Mononuclear cell (primary cell): ENCODE measurements around the genes ULK3, SCAMP2 and COMMD4.

DNA sequence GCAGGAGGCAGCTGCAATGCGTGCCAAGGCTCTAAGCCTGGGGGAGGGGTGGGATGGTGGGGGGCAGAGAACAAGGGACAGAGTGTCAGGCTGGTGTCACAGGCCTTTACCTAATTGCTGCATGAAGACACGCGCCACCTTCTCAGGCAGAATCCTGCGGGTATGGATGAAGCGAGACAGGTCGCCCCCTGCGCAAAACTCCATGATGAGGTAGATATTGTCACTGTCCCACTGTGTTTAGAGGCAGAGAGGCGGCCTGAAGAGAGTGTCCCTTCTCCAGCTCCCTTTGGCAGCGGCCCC, 1.0 kb downstream of the ULK3 start:
- RRBS: no CpG with 5 or more reads among the region's 9 CpGs

- RRBS: 1% methylated on average over 58 of the region's 90 CpGs
Measured at GRCh38 chr15:74842265-74843436, at the start of gene ULK3. Gene ULK3 (minus strand): TSS chr15:74843156.

DNA sequence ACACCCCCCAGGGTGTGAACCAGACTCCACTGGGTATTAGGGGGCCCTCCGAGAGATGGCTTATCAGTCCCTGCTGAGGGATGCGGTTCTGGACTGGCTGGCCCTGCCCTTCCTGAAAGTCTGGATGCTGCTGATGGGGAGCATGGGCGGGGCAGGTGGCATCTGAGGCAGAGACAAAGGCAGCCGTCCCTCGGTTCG, 945 bp upstream of the ULK3 start:
- RRBS: no CpG with 5 or more reads among the region's 6 CpGs

DNA sequence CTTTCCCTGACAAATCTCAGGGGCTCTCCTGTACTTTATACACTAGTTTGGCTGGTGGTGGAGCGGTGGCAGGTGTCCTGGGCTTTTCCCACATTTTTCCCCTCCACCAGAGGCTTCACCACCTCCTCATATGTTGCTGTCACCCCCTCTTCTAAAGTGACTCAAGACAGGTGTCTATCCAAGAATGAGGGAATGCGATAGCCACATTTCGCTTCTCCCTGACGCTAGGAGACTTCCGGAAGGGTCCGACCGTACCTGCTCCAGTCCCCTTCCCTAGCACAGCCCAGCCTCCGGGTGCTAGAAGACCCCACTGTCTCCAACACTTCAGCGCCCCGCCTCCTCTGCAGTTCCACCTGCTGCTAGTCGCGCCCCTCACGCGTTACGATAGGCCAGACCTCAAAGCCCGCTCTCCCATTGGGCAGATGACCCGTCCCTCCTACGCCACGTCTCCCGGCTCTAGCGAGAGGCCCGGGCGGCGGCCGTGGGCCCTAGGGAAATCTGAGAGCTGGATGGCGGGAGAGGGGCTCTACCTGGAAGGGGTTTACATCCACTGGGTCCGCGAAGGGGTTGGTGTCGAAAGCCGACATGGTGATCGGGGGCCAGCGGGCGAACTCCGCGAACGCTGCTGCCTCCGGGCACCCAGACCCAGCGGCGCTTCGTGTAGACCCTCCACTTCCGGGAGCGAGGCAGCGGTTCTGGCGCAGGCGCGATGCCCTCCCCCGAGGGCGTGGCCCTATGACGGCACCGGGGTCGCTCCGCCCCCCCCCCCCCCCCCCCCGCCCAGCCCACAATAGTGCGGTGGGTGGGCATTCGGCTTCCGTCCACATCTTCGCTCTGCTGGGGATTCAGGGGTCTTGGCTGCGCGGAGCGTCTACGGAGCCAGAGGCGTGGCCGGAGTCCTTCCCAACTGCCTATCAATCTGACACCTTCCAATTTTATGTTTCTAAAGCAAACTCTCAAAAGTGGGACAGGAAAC, at the start of gene SCAMP2:
SCAMP2 (minus strand) TSS at position 697 of the 976 bp plus-strand sequence.
- RRBS: 2% methylated on average over 22 of the region's 63 CpGs

- RRBS: no CpG with 5 or more reads among the region's 14 CpGs
Measured at GRCh38 chr15:74873645-74874179, 547 bp upstream of the SCAMP2 start.

DNA sequence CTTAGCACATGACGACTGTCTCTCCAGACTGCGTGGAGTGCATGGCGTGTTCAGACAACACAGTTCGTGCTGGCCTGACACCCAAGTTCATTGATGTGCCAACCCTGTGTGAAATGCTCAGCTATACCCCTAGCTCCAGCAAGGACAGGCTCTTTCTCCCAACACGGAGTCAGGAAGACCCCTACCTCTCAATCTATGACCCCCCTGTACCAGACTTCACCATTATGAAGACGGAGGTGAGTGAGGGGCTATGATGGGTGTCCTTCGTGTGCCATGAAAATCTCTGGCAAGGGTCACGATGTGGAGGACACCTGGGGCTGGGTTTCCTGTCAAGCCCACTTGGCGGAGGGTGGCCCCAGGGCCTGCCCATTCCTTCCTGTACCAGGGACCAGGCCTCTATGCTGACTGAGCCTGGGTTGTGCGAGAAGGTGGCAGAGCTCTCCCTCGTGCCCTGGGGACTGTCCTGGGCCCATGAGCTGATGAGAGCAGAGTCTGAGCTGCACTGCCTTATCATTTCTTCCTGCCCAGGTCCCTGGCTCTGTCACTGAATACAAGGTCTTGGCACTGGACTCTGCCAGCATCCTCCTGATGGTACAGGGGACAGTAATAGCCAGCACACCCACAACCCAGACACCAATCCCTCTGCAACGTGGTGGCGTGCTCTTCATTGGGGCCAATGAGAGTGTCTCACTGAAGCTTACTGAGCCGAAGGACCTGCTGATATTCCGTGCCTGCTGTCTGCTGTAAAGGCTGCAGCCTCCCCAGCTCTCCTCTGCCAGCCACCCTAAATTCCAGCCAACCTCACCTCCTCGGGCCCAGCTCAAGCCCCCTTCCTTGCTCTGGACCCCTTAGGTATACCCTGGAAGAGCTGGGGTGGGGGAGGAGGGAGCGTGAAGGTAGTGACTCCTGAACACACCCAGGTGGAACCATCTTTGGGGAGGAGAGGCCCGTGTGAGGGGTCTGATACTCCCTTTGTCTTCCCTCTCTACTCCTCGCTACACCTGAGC, 7.4 kb downstream of the MPI start:
- RRBS: no CpG with 5 or more reads among the region's 19 CpGs

GRCh38 chr15:74900245-74901210, 6.1 kb downstream of the FAM219B start:
- RRBS: no CpG with 5 or more reads among the region's 5 CpGs

- RRBS: no CpG with 5 or more reads among the region's 15 CpGs
Measured at GRCh38 chr15:74961117-74962243, 4.9 kb upstream of the RPP25 start.

GRCh38 chr15:75042900-75043504, 19.6 kb downstream of the PPCDC start:
- RRBS: no CpG with 5 or more reads among the region's 10 CpGs

- RRBS: no CpG with 5 or more reads among the region's 5 CpGs
Measured at GRCh38 chr15:75216965-75217253, 15.2 kb downstream of the C15orf39 start.

GRCh38 chr15:75335645-75336485, at the start of gene COMMD4:
Gene COMMD4 (plus strand): TSS chr15:75336063.
- RRBS: under 1% methylated on average over 7 of the region's 45 CpGs

DNA sequence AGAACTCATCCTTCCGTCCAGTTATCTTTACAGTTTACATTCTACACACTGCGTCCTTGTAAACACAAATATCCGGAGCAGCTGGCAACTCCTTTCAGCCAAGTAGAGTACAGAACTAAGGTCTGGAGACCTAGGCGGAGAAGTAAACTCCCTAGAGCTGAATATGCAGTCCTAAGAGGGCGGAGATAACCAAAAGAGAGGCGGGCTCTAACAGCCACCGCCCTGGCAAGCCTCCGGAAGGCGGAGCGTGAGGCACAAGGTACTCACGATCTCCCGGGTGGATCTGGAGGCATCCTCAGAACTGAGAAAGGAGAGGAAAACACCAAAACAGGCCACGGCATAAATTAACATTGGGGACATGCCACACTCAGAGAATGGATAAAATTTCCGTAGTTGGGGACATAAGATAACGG, 971 bp upstream of the SIN3A start:
- RRBS: 0% methylated on average over 2 of the region's 15 CpGs

GRCh38 chr15:75452868-75453806, 1.6 kb upstream of the SIN3A start:
- RRBS: 7% methylated on average over 1 of the region's 41 CpGs

DNA sequence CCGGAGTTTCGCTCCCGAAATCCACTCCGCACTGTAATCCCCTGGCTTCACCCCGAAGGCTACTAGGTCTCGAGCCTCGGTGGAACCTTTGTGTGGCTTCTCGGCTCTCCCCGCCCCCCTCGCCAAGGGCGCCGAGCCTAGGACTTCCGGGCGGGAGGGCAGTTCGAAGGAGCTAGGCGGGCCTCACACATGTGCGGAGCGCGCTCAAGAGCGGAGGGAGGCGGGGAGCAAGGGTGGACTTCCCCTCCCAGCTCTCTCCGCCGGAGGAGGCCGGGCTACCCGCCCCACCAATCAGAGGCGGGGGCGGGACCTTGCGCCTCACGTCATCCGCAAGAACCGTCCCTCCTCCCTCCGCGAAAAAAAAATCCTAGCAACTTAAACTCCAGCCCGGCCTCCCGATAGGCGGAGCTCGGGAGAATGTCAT, 2.3 kb upstream of the SIN3A start:
- RRBS: under 1% methylated on average over 13 of the region's 37 CpGs

- RRBS: no CpG with 5 or more reads among the region's 5 CpGs
Measured at GRCh38 chr15:75542987-75543601, 36.0 kb downstream of the PTPN9 start.

DNA sequence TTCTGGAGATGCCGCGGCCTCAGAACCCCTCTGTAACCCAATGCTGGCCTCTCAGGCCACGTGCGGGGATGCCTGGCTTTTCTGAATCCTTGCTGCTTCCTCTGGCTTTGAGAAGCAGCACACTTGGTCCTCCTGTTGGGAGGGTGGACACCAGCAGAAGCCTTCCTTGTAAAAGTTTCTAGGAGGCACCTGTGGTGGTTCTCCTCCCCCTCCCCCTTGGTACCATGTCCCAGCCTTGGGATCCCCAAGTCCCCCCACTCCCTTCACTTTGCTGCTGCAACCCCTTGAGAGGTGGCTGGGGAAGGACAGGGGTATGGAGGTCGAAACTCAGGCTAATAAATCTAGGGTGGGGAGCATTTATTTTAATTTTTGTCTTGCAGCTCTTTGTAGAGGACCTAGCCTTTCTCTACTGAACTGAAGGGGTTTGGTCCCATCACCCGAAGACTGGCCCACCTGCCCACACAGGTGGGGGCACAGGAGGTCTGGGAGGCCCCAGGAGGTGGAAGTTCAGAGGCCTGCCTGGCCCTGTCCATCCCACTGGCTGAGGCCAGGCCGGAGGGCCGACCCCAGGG, 26.4 kb downstream of the SNX33 start:
- RRBS: no CpG with 5 or more reads among the region's 8 CpGs

DNA sequence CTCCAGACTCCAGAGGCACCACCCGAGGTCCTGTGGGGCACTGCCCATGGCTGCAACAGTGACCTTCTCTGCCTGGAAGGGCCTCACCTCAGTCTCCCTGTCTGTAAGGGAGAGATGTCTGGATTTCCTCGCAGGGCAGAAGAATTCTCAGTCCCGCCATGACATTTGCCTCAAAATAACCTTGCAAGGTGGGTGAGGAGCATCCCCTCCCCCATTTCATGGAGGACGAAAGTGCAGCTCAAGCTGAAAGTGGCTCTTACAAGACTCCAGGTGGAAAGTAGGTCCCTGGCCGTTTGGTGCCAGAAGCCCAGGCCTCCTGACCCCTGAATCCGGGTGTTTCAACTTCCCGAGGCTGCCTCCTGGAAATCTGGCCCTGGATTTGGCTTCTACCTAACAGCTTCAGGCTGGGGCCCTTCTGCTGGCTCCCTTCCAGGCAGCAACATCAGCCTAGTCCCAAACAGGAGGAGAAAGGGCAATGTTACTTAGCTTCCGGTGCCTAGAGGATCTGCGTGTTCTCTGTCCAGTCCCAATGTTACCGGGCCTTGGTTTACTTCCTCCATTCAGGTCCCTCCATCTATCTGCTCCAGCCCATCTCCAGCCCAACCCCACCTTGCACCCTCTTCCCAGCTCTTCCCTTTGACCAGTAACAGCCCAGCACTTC, 776 bp upstream of the CSPG4 start:
- RRBS: no CpG with 5 or more reads among the region's 10 CpGs

DNA sequence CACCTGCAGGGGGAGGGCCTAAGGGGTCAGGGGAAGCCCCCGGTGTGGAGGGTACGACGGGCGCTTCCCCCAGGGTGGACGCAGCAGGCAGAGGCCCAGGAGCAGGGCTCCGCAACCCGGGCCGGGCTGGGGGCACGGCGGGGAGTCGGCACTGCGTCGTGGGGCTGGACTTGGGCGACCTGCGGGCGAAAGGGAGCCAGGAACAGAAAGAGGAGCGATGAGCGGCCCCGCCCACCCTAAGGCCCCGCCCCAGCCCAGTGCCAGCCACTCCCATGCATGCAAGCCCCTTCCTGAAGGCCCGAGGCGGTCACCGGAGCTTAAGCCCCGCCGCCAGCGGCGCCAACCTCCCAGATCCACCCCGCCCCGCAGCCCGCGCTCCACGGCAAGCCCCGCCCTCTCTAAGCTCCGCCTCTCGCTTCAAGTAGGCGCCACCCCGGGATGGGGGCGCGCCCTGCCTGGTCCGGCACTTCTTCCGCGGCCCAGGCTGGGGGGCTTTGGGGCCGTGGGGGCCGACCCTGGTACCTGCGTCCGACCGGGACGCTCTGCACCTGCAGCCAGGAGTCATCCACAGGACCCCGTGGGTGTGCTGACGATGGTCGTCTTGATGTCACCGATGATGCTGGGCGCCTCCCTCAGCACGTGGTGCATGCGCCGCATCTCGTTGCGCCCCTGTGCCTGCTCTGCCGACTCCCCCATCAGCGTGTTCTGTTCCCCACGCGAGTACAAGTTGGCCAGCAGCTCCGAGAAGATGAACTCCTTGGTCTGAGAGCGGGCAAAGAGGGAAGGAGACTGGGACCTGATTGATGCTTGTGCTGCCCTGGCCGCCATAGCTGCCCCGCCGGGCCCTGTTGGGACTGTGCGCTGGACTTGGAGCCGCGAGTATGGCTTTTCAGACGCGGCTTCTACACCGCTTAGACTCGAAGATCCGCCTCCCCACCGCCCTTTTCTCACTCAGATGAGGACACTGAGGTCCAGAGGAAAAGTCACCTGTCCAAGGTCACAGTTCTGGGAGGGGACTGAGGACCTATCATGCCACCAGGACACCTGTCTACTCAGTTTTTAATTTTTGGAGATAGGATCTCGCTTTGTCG, 14.9 kb downstream of the ODF3L1 start:
- RRBS: 3% methylated on average over 12 of the region's 78 CpGs

DNA sequence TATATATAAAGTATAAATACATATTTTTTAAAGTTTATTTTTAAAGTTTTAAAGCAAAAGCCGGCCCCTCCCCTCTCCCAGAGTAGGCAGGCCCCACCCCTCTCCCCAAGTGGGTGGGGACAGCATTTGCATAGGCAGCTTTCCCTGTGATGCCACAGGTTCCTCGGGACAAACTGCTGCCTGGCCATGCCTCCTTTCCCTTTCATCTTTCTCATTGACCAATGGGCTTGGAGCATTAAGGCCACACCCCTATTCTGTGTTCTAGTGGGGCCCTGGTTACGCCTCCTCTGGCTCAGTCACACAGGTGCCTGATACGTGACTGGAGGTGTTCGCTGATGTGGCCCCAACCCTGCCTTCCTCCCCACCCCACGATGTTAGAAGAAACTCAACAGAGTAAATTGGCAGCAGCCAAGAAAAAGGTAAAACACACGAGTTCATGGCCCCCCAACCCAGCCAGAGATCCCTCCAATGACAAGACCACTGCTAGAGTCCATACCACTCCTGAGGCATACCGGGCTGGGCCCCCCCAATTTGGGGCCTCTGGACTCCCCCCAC, 51.5 kb downstream of the ODF3L1 start:
- RRBS: no CpG with 5 or more reads among the region's 8 CpGs

DNA sequence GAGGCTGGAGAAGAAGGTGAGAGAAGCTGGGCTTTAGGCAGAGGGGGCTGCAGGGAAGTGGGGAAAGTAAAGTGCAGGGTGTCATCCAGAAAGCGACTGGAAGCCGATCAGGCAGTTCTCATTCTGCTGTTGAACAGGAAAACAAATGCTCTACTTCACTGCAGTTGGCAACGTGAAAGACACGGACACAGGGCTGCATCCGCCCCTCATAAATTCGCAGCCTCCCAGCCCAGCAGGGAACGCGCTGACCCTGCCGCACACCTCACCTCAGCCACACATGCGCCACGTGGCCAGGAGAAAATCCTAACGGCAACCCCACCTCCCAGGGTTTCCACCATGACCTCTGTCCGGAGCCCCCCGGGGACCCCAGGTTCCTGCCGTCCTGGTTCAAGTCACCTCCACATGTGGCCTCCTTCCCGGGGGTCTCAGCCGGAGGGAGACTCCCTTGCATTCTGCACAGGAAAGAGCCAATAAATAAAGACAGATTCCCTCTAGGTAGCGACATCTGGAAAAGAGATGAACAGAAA, 118.6 kb downstream of the TMEM266 start:
- RRBS: 61% methylated on average over 3 of the region's 18 CpGs